A375 (cell line): ENCODE measurements around a stretch of chr2.

GRCh38 chr2:54415784-54417170 is 39.9 kb upstream of the SPTBN1 start:
- RAMPAGE, long total RNA = no peak

GRCh38 chr2:54455558-54455803 is 646 bp upstream of the SPTBN1 start:
- RAMPAGE, long total RNA = no peak

DNA sequence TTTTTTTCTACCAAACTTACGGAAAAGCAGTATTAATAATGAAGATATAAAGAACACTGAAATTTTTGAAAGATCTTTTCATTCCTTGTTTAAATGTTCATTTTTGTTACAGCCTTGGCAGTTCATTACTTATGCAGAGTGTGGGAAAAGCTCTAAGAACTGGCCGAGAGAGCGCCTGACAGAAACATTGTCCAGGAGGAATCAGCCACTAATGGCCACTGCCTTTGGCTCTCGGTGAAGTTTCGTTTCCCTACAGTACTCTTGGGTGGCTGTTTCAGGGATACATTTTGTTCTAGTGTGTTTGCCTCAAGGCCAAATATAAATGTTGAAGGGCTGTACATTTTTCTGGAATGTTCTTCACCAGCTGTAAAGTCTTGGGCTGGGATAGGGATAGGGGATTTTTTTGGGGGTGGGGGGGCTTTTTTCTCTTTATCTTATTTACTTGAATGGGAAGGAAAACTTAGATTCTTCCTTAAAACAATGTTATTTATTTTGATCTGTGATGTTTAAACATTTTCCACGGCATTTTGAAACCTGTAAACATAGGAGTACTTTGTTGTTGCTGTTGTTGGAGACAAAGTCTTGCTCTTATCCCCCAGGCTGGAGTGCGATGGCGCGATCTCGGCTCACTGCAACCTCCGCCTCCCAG is 10.8 kb downstream of the SPTBN1 start:
- RAMPAGE, long total RNA = no peak

DNA sequence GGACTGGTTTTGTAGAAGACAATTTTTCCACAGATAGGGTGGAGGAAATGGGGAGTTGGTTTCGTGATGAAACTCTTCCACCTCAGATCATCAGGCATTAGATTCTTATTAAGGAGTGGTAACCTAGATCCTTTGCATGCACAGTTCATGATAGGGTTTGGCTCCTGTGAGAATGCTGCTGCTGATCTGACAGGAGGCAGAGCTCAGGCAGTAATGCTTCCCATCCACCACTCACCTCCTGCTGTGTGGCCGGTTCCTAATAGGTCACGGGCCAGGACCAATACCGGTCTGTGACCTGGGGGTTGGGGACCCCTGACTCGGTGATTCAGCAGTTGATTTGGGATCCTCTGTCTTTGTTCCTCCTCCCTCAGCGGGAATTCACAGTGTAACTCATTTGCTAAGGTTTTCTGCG is 117.1 kb downstream of the SPTBN1 start:
- RAMPAGE, long total RNA = no peak

- RAMPAGE, long total RNA = no peak
Measured at GRCh38 chr2:54604182-54604688, 119.2 kb upstream of the EML6 start.

DNA sequence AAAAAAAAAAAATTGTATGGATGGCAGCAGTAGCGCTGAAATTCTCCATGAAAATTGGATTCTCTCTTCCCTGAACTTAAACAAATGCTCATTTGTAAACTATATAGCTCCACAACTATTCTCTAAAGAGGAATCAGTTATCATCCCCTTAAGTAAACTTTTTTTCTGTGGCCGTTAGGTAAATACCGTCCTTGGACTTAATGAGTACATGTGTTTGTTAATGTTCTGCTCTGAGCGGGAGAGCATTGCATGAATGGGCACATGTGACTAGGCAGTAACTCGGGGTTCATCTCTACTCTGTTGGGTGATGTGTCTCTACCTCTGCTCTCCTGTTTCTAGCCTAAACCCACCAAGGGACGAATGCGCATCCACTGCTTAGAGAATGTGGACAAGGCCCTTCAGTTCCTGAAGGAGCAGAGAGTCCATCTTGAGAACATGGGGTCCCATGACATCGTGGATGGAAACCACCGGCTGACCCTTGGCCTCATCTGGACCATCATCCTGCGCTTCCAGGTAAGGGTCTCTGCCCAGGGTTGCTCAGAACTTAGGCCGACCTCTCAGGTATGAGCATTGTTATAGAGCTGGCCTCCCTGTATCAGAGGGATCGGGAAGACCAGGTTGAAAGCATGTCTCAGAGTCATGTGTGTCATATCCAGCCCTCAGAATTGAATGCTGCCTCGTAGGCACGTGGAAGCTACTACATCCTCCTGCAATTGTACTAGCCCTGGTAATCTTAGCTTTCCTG is 111.5 kb upstream of the EML6 start:
- RAMPAGE, long total RNA = no peak

GRCh38 chr2:54626317-54626827 is 97.1 kb upstream of the EML6 start:
- RAMPAGE, long total RNA = no peak

DNA sequence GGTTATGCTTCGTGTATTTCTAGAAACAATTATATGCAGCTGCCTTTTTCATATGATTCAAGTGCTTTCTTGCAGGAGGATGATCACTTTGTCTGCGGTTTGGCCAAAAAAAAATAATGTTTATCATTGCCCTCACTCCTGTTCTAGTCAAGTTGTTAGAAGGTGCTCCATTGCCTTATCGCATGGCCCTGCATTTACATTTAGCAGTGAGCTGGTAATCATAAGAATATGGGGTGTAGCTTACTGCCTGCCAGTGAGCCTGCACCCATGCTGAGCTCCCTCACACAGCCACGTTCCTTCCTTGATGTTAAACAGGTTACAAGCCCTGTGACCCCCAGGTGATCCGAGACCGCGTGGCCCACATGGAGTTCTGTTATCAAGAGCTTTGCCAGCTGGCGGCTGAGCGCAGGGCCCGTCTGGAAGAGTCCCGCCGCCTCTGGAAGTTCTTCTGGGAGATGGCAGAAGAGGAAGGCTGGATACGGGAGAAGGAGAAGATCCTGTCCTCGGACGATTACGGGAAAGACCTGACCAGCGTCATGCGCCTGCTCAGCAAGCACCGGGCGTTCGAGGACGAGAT is 94.8 kb upstream of the EML6 start:
- RAMPAGE, long total RNA = no peak

GRCh38 chr2:54636397-54637095 is 86.9 kb upstream of the EML6 start:
- RAMPAGE, long total RNA = no peak

- RAMPAGE, long total RNA = no peak
Measured at GRCh38 chr2:54653440-54654302, 69.8 kb upstream of the EML6 start.

- RAMPAGE, long total RNA = no peak
Measured at GRCh38 chr2:54658883-54659348, 64.5 kb upstream of the EML6 start.

DNA sequence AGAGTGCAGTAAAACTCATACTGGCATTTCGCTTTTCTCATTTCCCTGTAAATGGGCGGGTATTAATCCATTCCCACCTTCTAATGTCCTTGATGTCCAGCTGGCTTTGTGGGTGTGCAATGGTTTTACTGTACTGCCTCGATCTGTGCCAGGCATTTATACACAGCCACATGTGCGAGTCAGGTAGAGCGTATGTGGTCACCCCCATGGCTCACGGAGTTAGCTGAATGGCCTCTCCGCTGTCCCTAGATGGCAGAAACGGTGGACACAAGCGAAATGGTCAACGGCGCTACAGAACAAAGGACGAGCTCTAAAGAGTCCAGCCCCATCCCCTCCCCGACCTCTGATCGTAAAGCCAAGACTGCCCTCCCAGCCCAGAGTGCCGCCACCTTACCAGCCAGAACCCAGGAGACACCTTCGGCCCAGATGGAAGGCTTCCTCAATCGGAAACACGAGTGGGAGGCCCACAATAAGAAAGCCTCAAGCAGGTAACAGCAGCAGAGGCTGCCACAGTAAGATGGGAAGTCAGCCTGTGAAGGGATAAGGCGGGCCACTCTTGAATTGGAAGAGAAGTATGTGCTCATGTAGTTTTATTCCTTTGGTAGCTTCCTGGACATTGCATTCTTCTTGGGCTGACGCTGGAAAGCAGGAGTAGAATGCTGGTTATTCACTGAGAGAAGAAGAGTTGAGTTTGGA is 59.1 kb upstream of the EML6 start:
- RAMPAGE, long total RNA = no peak

GRCh38 chr2:54880400-54880829 is 157.0 kb downstream of the EML6 start:
- RAMPAGE, long total RNA = no peak

GRCh38 chr2:54955526-54956179 is 94.6 kb downstream of the RTN4 start:
- RAMPAGE, long total RNA = no peak

DNA sequence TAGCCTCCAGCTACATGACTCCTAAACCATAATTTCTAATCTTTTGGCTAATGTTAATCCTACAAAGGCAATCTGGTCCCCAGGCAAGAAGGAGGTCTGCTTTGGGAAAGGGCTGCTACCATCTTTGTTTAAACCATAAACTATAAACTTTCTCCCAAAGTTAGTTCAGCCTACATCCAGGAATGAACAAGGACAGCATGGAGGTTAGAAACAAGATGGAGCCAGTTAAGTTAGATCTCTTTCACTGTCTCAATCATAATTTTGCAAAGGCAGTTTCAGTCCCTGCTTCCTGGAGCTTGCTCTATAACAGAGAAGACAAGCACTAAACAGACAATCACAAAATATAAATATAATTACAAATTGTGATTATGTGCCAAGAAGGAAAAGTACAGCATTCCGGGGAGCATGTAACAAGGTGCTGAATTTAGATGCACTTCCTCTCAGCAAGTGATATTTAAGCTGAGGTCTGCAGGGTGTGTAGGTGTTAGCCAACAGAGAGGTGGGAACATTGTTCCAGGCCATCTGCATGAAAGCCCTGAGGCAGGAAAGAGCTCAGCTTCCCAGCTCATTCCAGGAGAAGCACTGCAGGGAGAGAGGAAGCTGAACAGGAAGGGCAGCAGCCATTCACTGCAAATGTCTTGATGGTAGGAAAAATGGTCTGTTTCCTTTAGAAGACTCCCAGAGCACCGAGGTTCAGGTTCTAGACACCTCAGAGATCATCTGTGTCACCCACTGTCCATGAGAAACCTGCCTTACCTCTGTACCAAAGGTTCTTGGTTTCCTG is 84.3 kb downstream of the RTN4 start:
- RAMPAGE, long total RNA = no peak

- RAMPAGE, long total RNA = no peak
Measured at GRCh38 chr2:55097402-55098149, 47.3 kb upstream of the RTN4 start.

GRCh38 chr2:55112304-55113093 is 62.2 kb upstream of the RTN4 start:
- RAMPAGE, long total RNA = no peak

- RAMPAGE, long total RNA = no peak
Measured at GRCh38 chr2:55232943-55233747, 657 bp downstream of the RPS27A start.

- RAMPAGE, long total RNA = no peak
Measured at GRCh38 chr2:55236314-55237488, 4.2 kb downstream of the RPS27A start.

DNA sequence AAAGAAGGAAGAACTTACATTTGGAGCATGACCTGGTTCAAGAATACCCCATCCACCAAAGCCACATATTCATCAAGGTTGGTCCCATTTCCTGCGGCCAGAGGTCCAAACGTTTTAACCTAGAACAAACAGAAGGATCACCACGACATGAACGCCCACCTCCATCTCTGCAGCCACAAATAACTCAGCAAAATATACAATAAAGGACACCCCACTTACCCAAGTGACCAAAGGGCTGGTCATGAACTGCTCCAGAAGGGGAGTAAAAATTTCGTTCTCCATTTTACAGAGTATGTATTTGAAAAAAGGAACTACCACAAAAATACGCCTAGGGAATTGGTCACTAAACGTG is 882 bp downstream of the CCDC88A start:
- RAMPAGE, long total RNA = no peak